Metastatic Breast Carcinoma in the Ovary (tissue), 3 donors: ENCODE measurements around the gene NRIP2.

DNA sequence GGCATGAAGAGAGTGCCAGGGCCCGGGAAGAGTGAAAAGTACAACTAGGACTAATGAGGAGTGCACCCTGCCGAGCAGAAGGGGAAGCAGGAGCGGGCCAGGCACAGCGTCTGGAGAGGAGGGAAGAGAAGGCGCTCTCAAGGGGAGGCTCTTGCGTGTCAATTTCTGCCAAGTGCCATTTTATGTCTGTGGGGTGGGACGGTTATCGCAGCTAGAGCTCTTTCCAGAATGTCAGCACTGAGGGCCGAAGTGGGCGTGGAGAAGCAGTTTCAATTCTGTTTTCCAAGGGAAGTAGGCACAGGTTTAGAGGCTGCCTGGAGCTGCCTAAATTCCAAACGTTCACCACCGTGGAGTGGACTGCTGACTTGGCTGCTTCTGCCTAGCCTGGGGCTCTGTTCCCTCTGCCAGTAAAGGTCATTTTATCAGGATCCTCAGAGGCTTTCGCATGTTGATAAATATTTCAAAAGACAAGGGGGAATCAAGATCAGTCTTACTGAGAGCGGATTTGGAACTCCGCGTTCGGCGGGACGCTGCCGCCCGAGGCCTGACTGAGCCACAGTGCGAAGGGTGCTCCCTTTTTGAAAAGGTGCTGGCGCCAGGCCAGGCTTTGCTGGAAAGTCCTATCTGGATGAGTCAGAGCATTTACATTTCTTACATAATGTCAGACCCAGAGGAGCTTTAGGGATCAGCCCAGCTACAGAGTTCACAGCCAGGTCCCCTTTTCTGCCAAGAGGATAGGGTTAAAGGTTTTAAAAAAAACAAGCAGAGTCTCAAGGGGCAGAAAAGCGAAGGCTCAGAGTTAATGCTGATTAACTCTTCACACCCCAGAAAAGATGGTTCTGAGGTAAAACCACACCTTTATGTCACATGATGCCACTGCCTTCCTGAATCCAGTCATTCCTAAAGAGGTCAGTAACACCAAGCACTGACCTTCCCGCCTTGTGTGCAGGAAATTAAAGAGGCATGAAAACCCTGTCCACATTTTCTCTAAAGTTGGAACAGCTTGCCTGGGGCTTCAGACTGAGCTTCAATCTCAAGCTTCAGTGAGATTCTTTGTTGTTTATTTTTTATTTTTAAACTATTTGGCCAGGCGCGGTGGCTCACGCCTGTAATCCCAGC lies 11.5 kb upstream of the FBXL14 start:
- PRO-cap, 3 experiments: peak in 3 of 3 experiments; most common plus-strand start position 77 of the sequence (in 1); most common minus-strand start position 550 of the sequence (in 3)

DNA sequence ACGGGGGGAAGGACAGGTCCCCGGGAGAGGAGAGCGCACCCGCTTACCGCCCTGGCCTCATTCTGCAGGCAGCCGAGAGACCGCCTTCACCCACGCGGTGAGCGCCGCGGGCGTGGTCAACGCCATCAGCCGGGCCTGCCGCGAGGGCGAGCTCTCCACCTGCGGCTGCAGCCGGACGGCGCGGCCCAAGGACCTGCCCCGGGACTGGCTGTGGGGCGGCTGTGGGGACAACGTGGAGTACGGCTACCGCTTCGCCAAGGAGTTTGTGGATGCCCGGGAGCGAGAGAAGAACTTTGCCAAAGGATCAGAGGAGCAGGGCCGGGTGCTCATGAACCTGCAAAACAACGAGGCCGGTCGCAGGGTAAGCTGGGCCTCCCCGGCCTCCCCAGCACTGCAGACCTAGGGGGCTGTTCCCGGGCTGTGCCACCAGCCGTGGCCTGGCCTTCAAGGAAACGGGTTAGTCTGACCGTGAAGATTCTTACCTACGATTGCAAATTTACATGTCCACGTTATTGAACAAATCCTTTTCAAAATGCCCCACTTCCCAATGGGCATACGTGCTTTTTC lies 10.7 kb downstream of the WNT5B start:
- PRO-cap, 3 experiments: no peak in any of the 3 experiments

GRCh38 chr12:1667404-1667781 lies 23.5 kb upstream of the ADIPOR2 start:
- PRO-cap, 3 experiments: no peak in any of the 3 experiments

DNA sequence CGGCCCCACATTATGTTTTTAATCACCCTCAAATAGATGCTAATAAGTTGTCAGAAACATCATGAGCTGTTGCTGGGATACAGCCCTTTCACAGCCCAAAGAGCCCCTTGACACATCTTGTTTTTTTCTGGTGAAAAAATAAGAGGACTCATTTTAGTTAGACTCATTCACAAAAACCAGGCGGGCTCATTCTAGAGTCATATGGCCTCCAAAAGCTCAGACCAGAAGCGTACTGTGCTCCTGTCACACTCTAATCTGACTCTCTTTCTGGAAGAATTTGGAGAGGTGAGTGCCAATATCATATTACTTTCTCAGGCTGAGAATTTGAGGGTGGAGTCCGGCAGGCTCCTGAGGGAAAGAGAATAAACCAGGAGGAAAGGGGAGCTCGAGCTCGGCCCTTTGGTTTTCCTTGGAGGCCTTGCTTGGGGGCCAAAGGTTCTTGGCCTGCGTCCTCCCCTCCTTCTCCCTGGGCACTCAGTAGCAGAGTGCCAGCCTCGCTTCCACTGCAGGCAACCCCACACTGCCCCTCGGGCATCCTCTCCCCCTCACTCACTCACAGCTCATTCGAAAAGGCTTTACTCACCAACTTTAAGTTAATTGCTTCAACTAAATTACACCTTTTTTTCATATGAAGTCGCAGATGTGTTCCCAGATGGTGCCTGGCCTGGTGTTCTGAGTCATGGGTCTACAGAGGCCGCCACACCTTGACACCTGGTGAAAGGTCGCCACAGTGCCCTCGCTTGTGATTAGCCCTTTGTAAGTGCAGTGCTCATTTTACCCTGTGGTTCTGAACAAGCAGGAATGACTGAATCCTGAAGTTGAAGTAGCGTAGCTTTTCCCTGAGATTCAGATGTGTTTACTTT lies 20.6 kb upstream of the ADIPOR2 start:
- PRO-cap, 3 experiments: no peak in any of the 3 experiments

GRCh38 chr12:1788000-1788406 lies 32.4 kb upstream of the LRTM2 start:
- PRO-cap, 3 experiments: peak in 1 of 3 experiments; most common plus-strand start chr12:1788129 (in 1)

- PRO-cap, 3 experiments: no peak in any of the 3 experiments
Measured at GRCh38 chr12:1794354-1794940, 25.9 kb upstream of the LRTM2 start.

DNA sequence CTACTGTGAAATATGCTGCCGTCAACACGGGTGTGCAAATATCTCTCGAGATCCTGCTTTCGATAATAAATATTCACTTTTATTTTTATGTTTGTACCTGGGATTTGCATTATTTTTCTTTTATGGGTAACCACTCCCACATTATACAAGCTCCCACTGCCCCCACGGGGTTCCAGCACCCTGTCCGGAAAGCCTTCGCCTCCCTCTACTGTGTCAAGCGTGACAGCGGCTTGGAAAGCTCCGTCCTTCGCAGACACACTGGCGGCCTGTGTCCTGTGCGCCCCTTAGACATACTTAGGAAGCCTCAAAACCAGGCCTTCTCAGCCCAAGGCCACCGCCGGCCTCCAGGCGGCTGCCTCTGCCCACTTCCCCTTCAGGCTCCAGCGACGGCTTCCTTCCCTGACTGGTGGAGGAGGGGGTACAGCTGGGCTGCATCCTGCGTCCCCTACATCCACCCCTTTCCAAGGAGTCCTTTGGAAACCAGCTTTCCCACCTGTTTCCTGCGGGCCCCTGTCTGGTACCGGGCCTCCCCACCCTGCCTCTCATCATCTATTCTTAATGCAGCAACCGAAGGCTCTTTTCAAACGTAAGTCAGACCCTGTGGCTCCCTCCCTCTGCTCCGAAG lies 2.5 kb upstream of the CACNA2D4 start:
- PRO-cap, 3 experiments: no peak in any of the 3 experiments

DNA sequence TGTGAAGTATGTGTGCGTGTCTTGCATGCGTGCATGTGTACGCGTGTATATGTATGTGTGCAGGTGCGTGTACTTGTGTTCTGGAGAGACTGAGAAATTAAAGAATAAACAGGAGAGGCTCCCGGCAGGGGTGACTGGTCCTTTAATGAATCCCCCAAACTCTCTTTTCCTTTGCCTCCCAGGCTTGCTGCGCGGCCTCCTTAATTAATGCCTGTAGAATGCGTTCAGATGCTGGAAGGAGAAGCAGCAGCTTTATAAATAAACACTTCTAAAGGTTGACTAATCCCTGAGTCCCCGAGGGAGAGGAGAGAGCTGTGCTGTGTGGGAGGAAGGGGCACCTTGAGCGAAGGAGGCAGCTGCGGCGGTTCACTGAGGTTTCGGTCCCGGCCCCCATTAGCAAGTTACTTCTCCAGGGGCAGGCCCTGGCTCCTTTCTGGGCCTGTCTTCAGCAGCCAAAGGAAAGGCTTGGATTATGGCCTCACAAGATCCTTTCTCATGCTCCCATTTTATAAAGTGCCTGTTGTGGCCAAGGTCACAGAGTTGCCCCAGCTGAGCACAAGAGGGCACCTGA lies 14.8 kb upstream of the CACNA2D4 start:
- PRO-cap, 3 experiments: no peak in any of the 3 experiments

DNA sequence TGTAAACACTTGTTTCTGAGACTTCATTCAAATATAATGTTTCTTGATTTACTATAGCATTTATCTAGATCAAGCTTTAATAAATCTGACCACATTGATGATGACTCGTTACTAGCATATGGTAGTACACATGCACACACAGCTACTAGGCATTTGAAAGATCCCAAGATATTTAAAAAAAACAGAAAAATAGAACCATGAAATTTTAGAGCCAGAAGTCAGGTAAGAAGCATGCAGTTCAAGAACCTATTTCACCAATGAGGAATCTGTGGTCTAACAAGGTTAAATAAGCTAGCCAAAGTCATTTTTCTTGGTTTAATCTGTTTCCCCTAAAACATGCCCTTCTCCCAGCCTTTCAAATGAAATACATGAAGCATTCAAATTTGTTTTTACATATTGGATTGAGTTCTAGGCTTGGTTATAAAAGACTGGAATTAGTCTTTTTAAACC lies 31.9 kb downstream of the DCP1B start:
- PRO-cap, 3 experiments: no peak in any of the 3 experiments

GRCh38 chr12:2063976-2064836 lies 11.4 kb downstream of the CACNA1C start:
- PRO-cap, 3 experiments: no peak in any of the 3 experiments

DNA sequence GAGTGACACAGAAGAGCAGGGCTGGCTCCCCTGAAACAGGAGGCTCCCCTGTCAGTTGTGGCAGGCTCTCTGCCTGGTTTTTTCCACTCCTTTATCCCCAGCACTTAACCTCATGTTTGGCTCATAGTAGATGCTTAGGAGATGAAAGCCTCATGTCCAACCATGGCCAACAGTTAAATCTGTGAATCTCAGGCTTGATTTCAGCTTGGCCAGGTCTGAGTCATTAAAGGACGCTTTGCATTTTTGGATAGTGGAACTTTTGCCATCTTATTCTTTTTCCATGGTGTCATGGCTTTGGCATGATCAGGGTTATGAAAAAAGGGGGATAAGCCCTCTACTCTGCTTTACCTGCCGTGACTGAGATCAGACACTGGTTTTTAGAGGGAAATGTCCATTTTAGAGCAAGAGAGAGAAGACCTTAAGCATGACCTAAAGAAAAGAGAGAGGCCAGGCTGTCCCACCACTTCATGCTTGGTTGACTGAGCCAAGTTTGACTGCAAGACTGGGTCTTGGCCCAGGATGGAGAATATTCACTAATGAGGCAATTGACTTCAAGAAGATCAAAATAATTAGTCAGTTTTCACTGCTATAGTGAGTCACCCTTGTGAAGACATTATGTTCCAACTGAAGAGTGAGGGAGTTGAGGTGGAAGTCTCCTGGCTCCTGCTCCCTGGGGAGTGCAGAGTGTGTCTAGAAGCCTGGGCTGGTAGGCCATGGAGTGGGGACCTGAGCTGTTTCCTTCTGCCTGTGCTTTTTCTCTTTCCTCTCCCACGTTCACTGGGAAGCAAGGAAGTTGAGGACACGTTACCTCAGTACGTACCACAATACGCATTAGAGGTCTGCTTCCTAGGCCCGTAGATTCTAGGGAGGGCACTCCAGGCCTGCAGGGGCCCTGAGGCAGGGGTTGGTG lies 117.4 kb downstream of the CACNA1C start:
- PRO-cap, 3 experiments: no peak in any of the 3 experiments

- PRO-cap, 3 experiments: no peak in any of the 3 experiments
Measured at GRCh38 chr12:2287201-2287617, 234.4 kb downstream of the CACNA1C start.

DNA sequence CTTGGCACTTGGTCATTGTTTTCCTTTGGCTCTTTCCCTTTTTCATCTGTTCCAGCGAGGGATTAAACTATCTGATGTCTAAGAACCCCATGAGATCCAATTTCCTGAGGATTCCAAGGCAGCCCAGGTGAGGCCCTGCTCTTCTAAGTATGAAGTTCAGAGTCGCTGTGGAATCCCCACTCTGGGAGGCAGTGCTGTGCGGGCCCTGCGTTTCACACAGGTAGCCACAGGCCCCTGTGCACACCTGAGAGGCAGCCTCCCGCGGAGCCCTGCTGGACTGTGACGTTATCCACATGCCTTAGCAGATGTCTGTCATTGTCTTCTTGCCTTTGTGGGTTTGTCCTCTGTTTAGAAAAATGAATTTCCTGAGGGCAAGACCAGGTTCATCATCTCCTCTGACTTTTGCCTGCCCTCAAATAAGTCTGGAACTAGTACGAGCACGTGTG lies 288.5 kb downstream of the CACNA1C start:
- PRO-cap, 3 experiments: no peak in any of the 3 experiments

GRCh38 chr12:2539768-2540376 lies 254.9 kb upstream of the FKBP4 start:
- PRO-cap, 3 experiments: no peak in any of the 3 experiments

DNA sequence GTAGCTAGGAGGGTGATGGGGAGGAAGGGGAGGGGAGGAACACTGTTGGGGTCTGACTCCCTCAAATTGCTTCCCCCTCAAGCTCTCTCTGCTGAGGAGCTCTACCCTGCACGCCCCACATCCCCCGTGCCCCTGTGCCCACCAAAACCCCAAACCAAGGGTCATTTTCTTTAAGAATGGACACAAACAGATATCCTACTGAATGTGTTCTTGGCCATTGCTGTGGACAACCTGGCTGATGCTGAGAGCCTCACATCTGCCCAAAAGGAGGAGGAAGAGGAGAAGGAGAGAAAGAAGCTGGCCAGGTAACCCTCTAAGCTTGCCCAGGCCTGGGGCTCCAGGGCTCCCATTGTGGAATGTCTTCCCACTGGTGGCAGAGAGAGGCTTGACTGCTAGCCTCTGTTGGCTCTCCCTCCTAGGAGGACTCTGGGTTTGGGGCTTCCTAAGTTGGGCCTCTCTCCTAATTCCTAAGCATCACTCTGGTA lies 210.4 kb upstream of the FKBP4 start:
- PRO-cap, 3 experiments: no peak in any of the 3 experiments

DNA sequence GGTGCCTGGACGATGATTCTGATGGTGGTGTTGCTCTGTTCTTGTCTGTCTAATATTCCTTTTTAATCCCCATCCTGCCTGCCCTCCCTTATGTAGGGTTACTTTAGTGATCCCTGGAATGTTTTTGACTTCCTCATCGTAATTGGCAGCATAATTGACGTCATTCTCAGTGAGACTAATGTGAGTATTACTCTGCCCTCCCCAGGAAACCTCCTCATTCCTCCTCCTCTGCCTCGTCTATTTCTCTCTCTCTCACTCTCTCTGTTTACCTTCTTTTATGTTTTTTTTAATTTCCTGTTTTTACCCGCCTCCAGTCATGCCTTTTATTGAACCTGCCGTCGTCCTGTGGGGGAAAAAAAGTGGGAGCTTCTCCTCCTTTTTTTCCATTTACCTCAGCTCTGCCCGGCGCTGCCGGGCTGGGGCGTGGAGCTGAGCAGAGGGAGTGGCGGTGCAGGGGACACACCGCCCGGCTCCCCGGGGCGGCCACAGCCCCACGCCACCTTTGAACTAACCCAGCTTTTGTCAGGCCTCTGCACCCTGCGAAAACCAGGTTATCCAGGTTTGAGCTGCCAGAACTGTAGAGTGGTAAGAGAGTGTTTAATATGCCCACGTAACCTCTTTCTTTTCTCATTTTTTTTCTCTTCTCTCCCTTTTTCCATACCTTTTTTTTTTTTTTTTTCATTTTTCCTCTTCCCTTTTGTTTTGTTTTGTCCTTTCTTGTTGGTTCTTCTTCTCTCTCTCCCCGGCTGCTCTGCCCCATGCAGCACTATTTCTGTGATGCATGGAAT lies 161.0 kb upstream of the FKBP4 start:
- PRO-cap, 3 experiments: no peak in any of the 3 experiments

DNA sequence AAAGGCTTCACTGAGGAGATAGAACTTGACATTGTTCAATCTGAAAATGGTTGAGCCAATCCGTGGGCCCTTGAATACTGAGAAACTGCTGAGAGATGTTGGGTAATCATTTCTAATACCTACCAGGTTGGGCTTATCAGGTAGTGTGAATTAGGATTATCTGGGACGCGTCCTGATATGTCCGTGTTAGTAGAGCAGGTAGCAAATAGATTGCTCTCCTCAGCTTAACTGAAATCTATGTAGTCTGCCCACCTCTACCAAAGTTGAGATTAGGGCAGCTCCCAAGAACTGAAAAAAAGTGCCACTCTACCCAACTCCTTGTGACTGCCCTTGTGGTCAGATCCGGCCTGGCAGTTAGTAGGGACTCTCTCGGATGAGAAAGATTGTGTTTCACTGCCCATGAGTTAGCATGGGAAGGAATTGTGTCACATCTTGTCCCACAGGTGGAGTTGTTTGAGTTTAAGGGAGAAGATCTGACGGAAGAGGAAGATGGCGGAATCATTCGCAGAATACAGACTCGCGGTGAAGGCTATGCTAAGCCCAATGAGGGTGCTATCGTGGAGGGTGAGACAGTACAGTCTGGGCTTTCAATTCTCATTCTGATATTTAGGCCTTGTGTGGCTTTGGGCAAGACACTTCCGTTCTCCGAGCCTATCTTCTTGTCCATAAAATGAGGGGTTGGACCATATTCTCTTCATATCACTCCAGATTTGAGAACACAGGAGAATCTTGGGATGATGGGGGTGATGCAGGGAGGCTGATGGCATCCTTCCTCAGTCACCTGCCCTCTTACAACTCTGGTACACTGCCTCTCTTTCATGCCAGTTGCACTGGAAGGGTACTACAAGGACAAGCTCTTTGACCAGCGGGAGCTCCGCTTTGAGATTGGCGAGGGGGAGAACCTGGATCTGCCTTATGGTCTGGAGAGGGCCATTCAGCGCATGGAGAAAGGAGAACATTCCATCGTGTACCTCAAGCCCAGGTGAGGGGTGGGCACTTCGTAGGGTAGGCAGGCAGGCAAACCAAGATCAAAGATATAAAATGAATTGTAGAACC lies 3.8 kb downstream of the FKBP4 start:
- PRO-cap, 3 experiments: no peak in any of the 3 experiments

- PRO-cap, 3 experiments: no peak in any of the 3 experiments
Measured at GRCh38 chr12:2799566-2800292, 5.0 kb downstream of the FKBP4 start.

- PRO-cap, 3 experiments: peak in 1 of 3 experiments; most common plus-strand start chr12:2835195 (in 1); most common minus-strand start chr12:2835024 (in 1)
Measured at GRCh38 chr12:2834487-2835484, at the start of gene NRIP2. NRIP2 (minus strand) TSS chr12:2835035.

DNA sequence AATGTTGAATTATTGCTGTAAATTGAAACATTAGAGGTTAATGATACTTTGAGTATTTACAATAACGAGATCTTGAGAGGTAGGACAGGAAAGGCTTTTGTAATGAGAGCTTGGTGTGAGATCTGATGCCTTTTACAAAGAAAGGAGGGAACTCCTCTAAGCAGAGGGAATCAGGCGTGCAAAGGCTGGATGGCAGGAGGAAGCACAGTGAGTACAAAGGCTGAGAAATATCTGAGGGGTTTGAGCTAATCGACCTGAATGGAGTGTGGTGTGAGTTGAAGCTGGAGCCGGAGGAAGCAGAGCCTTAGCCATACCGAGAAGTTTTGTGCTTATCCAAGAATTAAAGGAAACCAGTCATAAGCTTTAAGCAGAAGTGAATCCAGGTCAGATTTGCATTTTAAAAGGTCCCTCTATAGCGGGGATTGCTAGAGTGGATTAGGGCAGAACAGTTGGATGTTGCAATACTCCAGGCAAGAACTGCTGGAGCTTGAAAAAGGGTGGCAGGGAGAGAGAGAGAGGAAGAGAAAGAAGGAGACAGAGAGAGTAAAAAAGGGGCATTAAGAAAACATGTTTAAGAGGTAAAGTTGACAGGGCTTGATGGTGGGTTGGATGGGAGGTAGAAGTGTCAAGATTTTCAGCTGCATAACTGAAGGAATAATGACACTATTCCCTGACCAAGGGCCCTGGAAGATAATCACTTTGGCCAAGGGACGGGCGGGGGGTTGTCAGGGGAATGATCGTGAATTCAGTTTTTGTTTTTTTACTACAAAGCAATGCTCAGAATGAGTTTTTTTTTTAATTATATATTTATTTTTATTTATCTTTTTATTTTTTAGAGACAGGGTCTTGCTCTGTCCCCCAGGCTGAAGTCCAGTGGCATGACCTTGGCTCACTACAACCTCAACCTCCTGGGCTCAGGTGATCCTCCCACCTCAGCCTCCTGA lies 1.4 kb downstream of the RHNO1 start:
- PRO-cap, 3 experiments: no peak in any of the 3 experiments